Left lung (tissue), 1 donor: ENCODE measurements around the gene ERCC4.

GRCh38 chr16:11773971-11774565, 23.0 kb downstream of the ZC3H7A start:
- PRO-cap: no peak

DNA sequence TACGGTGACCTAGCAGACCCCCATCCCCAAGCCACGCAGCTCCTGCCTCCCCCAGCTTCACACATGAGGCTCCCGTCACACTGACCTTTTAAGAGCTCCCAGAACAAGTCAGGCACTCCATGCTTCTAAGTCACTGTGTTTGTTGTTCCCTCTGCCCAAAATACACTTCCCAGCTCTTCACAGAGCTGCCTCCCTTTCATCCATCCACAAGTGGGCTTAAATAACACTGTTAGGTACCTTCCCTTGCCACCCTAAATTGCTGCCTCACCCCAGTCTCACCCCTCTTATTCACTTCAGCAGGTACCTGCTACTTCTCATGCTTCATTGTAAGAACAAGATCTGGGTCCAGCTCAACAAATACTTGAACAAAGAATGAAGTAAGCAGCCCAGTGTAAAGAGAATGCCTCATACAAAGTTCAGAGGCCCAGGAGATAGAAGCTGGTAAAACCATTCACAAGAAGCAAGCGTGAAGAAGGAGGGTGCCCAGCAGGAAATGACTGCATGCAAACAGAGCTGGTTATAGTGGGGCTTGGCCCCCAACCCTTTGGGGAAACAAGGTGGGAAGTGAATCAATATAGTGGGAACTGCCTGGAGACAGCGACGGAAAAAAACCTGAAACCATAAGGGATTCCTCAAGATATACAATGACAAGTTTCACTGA, 5.7 kb downstream of the ZC3H7A start:
- PRO-cap: no peak

GRCh38 chr16:11793482-11794265, 3.4 kb downstream of the ZC3H7A start:
- PRO-cap: no peak

GRCh38 chr16:11897765-11898190, 18.0 kb downstream of the GSPT1 start:
- PRO-cap: no peak

DNA sequence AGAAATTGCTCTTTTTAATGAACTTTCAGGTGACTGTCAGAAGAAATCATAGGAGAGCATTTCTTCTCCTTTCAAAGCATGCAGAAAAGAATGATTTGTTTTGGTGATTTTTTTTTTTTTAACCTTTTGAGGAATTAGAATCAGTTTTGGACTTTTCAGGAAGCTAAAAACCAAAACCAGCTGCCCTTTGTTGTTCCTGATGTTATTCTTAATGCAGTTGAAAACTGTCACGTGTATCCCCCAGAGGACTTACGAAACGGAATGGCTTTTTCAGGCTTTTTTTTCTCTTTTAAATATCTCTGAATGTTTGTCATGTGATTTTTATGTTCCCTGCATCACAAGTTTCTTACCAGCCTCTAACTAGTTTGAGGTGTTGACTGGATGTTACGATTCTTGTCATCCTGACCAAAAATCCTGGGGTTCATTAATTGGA, 34.1 kb downstream of the SNX29 start:
- PRO-cap: no peak

- PRO-cap: no peak
These were observed 78.3 kb downstream of the SNX29 start for GRCh38 chr16:12054786-12055375.

DNA sequence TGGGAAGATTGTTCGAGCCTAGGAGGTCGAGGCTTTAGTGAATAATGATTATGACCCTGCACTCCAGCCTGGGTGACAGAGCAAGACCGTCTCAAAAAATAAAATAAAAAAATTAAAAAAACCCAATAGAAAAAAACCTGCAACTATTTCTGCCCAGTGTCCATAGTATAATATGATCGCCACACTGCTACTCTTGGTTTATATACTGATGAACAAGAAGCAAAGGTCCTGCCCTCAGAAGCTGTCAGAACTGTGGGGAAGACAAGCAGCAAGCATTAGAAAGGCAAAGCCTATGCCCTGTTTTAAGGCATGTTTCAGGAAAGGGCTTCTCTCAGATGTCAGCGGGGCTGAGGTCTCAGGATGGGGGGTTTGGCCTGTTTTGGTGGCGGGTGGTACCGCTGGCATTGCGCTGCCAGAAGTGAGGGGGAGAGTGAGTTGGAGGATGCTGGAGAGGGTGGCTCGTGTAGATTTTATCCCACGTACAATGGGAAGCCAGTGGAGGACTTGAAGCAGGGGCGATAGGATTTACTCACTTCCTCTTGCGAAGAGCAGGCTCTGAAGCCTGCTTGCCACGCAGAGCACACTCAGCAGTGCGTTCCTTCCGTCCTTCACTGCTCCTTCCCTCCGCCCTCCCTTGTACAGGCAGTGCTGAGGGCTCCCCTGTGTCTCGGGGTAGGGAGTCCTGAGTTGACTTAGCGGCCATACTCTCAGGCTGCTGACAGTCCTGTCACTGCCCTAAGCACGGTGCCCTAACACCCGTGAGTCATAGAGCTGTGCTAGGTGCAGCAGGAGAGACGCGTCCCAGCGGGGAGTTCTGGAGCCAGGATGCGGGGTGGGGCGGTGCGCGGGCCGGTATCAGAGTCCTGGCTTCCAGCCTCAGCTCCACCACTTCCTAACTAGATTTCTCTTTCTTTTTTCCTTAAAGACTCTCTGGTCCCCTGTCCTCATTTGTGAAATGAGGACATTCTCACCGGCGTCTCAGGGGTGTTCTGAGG, 113.0 kb downstream of the SNX29 start:
- PRO-cap: no peak

GRCh38 chr16:12141392-12141748, 164.8 kb downstream of the SNX29 start:
- PRO-cap: no peak

- PRO-cap: no peak
These were observed 225.6 kb downstream of the SNX29 start for GRCh38 chr16:12202183-12202574.

GRCh38 chr16:12289028-12289779, 312.7 kb downstream of the SNX29 start:
- PRO-cap: no peak

DNA sequence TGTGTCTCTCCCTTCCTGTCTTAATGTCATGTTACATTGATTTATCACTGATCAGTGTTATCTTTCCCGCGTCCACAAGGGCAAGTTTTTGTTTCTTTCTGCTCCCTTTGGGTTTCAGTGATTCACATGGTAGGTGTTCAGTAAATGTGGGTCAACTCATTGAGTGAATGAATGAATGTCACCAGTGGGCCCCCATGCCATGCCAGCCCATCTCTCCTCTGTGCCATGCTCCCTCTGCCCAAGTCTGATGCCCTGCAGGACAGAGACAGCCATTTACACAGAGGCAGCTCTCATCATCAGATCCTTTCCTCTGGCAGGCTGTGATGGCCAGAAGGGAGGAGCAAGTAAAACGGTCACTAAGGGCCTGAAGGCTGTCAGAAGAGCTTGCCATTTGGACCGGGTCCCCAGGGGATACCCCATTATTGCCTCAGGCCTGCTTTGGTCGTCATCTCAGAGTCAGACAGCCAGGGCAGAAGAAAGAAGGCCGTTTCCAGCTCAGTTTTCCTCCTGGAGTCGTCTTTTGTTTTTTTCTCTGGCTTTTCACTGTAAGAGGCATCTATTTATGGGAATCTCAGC, 386.3 kb downstream of the SNX29 start:
- PRO-cap: no peak

DNA sequence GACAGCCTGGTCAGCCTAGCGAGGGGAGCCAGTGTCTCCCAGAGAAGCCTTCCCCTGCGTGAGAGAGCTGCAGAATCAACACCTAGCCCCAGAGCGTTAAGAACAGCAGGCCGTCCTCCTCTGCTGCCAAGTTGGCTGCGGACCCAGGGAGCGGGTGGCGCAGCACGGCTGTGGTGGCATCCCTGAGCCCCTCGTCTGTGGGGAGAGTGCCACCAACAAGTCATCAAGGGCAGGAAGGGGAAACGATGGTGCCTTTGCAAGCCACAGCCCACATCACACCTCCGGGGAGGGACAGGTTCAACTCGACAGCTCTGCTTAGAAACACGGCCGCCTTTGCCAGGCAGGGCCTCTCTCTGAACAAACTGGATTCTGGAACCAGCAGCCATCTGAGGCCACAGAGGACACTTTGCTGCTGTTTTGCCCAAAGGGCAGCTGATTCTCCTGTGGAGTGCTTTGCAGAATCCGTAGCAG, 270.8 kb downstream of the CPPED1 start:
- PRO-cap: no peak

GRCh38 chr16:12901954-12902643, 701 bp downstream of the SHISA9 start:
- PRO-cap: no peak

GRCh38 chr16:13898023-13898696, 21.8 kb upstream of the ERCC4 start:
- PRO-cap: no peak

GRCh38 chr16:13919489-13920551, at the start of gene ERCC4:
Gene ERCC4, plus strand, starts transcription at chr16:13920154.
- PRO-cap: unidirectional peak, plus-strand start at chr16:13920199

DNA sequence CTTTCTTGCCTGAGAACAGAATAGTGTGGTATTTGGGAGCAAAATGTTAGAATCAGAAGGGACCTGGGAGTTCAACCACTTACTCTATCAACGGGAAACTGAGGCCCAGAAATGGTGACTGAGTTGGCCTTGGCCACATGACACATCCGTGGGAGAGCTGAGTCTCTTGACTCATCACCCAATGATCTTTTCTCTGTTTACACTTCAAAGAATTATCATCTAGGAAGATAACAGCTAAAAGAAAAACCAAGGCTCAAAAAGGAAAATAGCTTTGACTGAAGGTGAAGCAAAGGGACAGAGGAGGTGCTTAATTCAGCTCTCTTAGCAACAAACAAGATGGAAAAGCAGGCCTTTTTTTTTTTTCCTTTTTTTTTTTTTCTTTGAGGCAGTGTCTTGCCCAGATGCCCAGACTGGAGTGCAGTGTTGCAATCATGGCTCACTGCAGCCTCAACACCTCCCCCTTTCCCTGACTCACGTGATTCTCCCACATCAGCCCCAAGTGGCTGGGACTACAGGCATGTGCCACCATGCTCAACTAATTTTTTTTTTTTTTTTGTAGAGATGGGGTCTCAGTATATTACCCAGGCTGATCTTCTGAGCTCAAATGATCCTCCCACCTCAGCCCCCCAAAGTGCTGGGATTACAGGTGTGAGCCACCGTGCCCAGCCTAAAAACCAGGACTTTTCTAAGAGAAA, 16.7 kb downstream of the ERCC4 start:
- PRO-cap: no peak

DNA sequence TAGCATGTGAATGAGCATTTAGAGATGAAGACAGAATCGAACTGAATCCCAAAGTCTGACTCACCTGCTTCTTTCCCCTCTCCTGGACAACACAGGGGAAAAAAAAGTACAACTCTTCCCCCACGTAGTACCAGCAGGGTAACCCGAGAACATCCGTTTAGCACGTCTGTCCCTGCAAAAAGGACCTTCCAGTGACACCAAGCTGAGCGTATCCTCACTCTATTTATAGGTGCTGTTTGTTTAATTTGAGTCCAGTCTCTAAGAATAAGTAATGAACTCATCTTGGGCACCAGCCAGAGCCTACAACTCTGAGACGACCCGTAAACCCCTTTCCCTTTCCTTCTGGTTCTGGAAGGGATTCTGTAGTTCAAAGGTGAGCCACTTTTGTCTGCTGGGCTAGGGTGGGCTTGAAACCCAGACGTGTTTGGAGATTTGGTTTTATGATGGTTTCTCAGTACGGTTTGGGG, 74.6 kb downstream of the ERCC4 start:
- PRO-cap: no peak

- PRO-cap: no peak
These were observed 41.6 kb upstream of the MRTFB start for GRCh38 chr16:14029598-14029937.

- PRO-cap: no peak
These were observed 80.4 kb downstream of the MRTFB start for GRCh38 chr16:14151416-14152119.

GRCh38 chr16:14190529-14191049, 119.5 kb downstream of the MRTFB start:
- PRO-cap: unidirectional peak, minus-strand start at chr16:14190790